ENCODE measurements around a stretch of chr17.

DNA sequence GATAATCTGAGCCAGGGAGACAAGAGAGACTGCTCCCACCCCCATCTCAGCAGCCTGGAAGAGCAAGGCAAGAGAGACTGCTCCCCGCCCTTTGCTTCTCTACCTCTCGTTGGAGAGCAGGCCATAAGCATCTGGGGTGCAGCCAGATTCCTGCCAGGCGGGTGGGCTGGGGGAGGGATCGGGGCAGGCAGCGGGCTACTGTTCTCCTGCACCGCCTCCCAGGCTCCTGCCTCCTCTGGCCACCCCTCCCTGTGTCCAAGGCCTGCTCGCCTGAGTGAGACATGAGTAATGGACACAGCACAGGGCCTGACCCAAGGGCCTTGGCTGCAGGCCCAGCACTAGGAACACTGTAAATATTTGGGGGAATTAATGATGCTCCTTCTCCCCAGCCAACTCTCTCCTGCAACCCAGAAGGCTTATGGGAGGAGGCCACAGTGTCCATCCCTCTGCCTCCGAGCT, 18.2 kb upstream of the ITGA3 start:
- PRO-cap, result no peak
- RAMPAGE, long total RNA, 4 experiments, result no peak in any of the 4 experiments

DNA sequence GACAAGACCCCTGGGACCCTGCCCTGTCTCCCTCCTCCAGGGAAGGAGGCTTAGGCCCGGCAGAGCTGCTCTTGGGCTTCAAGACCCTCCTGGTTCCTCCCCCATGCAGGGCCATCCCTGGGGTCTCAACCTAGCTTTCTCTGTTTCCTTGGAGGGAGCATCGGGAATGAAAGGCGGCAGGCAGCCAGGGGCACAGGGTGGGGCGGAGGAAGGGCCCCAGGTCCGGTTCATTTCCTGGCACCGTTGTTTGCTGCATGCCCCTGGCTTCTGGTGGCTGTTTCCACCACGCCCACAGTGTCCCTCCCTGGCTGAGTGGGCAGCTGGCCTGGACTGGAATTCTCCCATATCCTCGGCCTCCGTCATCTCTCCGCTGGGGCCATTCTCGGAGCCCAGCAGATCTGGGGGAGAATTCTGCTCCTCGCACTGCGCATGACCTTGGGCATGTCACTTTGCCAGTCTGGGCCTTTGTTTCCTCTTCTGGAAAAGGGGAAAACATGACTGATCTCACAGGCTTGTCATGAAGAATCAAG, 12.2 kb upstream of the ITGA3 start:
- PRO-cap, result no peak
- RAMPAGE, long total RNA, 4 experiments, result no peak in any of the 4 experiments

- PRO-cap, result no peak
- RAMPAGE, long total RNA, 4 experiments, result no peak in any of the 4 experiments
Observed at GRCh38 chr17:50059329-50059774, 3.4 kb downstream of the ITGA3 start.

- PRO-cap, result no peak
- RAMPAGE, long total RNA, 4 experiments, result no peak in any of the 4 experiments
Observed at GRCh38 chr17:50060798-50061582, 5.1 kb downstream of the ITGA3 start.

DNA sequence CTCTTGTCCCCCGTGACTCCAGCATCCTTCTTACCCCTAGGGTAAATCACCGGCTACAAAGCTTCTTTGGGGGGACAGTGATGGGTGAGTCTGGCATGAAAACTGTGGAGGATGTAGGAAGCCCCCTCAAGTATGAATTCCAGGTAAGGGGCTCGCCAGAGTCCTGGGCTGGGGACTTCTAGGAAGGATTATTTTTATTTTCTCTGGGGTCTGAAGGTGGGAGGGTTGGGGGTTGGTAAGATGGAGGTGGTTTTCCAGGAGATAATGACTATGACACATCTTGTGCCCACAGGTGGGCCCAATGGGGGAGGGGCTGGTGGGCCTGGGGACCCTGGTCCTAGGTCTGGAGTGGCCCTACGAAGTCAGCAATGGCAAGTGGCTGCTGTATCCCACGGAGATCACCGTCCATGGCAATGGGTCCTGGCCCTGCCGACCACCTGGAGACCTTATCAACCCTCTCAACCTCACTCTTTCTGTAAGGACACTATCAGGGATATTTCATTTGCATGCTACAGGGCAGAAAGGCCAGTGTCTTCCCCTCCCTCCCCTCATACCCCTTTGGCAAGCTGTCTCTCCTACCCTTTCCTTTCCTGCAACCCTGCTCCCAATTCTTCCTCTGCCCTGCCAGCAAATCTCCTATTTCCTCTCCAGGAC, 16.2 kb upstream of the PDK2 start:
- PRO-cap, result no peak
- RAMPAGE, long total RNA, 4 experiments, result no peak in any of the 4 experiments

GRCh38 chr17:50079945-50080460, 15.1 kb upstream of the PDK2 start:
- PRO-cap, result no peak
- RAMPAGE, long total RNA, 4 experiments, result no peak in any of the 4 experiments

GRCh38 chr17:50139264-50139698, 9.3 kb upstream of the SAMD14 start:
- PRO-cap, result no peak
- RAMPAGE, long total RNA, 4 experiments, result start-site peak on the minus strand in 1 of 4 experiments, at chr17:50139434-50139495 at its widest, 19 reads per replicate

GRCh38 chr17:50149710-50150650, 497 bp downstream of the PPP1R9B start:
- PRO-cap, result bidirectional peak, plus-strand start at chr17:50150083, minus-strand start at chr17:50150023
- RAMPAGE, long total RNA, 4 experiments, result no peak in any of the 4 experiments

DNA sequence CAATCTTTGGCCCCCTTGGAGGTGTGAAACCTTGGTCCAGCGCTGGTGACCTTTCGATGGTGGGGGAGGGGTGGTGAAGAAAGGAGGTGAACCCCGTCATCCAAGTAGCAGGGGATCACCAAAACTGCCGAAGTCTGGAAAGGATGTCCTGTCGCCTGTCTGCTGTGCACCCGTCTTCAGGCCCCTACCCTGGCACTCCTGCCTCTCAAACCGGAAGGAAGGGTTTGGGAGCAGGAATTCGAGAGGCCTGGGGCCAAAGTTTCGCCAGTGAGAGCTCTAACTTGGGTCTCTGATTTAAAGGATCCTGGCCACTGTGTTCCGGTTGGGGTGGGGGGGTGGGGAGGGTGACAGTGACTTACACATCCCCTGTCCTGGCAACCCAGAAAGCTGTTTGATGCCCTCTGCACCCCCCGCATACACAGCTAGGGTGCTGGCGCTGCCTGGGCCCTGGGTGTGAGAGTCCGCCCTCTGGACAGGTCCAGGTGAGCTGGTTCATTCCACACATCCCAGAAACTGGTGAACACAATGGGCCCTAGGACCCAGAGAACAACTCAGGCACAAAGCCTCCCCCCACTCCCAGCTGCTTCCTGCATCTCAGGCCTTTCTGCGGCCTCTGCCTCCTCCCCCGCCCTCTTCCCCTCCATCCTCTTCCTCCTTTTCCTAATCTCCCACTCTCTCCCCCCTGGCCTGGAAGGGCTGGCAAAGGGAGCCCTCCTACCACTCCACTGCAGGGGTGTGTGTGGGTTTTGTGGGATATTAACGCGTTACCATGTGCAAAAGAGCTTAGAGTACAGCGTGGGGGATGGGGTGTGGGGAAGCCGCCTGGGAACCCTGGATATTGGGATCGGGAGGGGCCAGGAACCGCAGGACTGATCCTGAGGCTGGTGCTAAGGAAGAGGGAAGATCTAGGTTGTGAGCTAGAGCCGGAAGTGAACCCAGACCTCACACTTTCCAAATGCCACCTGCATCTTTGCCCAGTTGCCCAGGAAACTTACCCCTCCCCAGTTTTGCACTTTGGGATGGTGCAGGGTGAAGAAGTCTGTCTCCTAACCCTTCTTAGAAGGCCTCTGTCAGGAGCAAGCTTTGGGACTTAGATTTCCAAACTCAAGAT, 1.5 kb upstream of the PPP1R9B start:
- PRO-cap, result unidirectional peak, minus-strand start at position 178 of the sequence
- RAMPAGE, long total RNA, 4 experiments, result no peak in any of the 4 experiments

DNA sequence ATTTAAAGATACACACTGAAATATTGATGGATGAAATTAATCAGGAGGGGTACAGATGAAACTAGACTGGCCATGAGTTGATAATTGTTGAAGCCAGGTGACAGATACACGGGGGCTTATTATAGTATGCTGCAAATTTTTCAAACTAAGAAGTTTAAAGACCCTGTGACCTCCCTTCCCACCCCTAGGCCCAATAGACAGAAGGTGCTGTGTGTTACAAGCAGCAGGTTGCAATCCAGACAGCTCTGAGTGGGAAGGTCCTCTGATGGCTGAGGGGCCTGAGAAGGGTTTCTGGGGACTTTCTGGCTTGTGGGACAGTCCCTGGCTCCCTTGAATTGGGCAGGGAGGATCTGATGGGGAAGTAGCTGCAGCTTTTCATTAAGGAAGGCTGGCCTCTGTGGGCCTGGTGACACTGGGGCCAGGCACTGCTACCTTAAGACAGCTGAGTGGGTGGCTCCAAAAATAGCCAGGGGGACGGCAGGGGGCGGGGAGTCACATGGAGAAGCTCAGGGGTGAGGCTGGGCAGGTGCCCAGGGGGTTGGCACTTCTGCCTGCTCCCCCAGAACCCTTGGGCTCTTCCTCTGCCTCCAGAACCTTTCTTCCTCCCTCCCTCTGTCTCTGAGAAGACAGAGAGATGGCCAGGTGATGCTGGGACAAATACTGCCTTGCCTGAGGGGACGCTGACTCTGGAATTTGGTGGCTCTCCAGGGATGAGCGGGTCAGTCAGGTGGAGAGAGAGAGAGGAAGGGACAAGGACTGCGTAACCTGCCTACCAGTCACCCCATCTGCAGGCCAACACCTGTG, 2.0 kb upstream of the SGCA start:
- PRO-cap, result no peak
- RAMPAGE, long total RNA, 4 experiments, result no peak in any of the 4 experiments

DNA sequence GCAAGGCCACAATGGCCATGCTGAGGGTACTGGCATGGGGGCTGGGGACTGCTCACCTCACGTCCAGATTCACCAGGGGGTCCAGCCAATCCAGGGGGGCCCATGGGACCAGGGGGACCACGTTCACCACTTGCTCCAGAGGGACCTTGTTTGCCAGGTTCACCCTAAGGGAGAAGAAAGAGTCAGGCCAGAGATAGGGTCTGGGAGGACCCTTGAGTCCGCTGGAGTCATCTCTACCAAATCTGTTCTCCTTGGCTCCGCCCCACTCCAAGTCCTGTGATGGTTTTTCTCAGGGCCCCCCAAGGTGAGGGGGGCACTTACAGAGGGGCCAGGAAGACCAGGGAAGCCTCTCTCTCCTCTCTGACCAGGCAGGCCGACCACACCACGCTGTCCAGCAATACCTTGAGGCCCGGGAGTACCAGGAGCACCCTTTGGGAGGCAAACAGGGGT, 12.6 kb downstream of the COL1A1 start:
- PRO-cap, result no peak
- RAMPAGE, long total RNA, 4 experiments, result no peak in any of the 4 experiments

DNA sequence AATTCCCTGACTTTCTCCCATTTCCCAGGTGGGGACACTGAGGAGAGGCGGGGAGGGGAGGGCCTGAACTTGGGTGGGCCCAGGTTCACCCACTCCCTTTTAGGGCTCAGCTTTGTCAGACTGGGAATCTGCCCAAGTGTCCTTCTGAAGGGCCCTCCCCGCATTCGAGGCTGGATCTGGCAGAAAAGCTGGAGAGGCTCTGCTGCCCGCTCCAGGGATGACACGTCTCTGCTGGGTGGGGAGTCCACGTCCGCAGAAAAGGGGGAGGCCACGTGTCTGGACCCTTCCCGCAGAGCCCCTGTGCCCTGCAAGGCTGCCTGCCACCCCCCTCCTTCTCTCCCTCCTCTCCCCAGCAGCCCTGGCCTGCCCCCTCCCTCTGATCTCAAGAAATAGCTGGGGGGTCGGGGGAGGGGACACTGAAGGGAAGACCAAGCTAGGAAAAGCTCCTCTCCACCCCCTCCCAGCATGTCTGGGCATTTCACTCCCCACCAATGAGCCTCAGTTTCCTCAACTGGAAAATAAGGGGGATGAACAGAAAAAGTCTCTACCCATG, 9.4 kb upstream of the COL1A1 start:
- PRO-cap, result unidirectional peak, minus-strand start at position 230 of the sequence
- RAMPAGE, long total RNA, 4 experiments, result no peak in any of the 4 experiments

DNA sequence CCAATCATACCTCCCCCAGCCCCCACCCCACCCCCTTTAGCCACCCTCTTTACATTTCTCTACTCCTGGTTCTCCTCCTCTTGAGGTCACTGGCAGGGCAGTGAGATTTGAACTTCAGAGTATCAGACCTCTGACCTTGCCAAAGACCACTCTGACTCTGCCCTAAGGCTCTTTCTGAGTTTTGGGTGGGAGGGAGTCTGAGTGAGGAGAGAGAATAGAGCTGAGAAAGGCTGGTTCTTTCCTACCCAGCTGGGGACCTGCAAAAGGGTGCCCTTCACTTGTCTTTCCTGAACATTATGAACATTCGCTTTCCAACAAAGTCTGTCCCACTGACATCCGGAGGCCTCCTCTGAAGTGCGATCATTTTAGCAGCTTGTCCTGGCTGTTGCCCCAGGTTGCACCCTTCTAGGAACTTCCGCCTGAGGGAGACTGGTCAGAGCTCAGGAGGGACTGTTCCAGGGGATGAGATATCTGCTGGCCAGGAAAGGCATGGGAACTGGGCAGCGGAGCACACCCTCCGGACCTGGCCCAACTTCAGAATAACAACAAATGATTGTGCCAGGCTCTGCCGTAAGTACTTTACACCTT, 10.2 kb upstream of the COL1A1 start:
- PRO-cap, result no peak
- RAMPAGE, long total RNA, 4 experiments, result no peak in any of the 4 experiments

- PRO-cap, result no peak
- RAMPAGE, long total RNA, 4 experiments, result no peak in any of the 4 experiments
Observed at GRCh38 chr17:50220157-50220634, 18.8 kb upstream of the COL1A1 start.

DNA sequence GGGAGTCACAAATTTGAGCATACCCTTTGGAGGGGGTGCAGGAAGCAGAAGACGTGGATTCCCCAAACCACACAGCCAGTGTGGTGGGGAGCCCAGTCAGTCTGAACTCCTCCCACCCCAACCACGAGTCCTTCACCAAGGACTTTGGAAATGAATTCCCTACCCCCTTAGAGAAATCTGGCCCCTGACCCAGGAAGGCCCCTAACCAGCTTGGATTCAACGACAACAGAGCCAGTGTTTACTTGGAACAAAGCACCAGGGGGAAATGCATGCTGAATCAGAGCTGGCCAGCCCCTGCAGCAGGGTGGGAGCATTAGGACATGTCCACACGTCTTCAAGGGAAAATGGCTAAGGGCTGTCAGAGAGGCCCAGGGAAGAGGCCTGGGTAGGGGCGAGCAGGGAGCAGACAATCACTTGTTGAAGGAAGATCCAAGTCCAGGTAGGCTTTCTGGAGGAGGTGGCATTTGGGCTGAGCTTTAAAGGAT, 5.4 kb upstream of the TMEM92 start:
- PRO-cap, result unidirectional peak, plus-strand start at position 361 of the sequence
- RAMPAGE, long total RNA, 4 experiments, result no peak in any of the 4 experiments

GRCh38 chr17:50363672-50364369, 9.2 kb downstream of the MRPL27 start:
- PRO-cap, result no peak
- RAMPAGE, long total RNA, 4 experiments, result no peak in any of the 4 experiments

DNA sequence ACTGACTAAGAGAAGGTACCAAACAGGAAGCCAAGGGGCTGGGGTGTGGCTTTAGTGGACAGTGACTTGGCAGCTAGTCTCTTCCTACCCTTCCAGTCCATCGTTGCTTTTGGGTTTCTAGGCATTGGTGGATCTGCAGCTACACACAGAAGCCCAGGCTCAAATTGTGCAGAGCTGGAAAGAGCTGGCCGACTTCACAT, 6.2 kb downstream of the EME1 start:
- PRO-cap, result no peak
- RAMPAGE, long total RNA, 4 experiments, result no peak in any of the 4 experiments

- PRO-cap, result no peak
- RAMPAGE, long total RNA, 4 experiments, result no peak in any of the 4 experiments
Observed at GRCh38 chr17:50452688-50453236, 15.9 kb downstream of the CHAD start.

DNA sequence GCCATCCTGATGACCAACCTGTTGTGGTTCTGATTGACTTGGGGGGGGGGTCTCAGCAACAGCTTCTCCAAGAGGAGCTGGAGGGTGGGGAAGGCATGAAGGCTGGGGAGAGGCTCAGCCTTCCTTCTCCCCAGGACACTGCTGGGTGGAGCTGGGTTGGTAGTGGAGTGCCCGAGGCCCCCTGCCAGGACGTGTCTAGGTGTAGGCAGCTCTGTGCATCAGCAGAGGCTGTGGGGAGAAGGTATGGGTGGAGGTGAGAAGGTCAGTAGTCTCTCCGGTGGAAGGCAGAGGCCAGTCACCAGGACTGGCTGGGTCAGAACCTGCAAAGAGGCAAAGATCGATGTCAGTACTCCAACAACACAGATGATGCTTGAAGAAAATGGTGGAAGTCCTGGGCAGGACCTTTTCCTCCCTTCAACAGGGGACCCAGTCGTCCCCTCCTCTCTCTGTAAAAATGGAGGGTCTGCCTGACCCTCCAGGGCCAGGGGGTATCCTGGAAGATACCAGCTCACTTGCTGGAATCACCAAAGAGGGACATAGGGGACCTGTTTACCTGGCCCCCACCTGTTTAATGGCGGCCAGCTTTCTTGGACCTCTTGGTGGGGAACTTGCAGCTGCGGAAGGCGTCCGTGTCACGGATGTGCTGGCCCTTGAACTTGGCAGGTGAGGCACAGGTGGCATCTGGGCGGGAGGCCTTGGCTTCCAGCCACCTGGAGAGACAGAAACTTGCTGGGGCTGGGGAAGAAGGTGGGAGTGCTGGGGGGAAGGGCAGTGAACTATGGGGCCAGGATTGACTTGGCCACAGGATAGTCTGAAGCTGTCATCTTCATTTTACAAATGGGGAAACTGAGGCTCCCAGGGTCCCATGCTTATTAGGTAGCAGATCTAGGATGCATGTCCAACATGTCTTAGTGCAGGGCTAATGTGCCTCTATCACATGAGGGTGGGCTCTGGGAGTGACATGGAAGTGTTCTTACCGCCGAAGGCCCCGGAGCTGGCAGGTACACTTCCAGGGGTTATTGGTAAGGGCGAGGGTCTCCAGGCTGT, 3.6 kb downstream of the CHAD start:
- PRO-cap, result no peak
- RAMPAGE, long total RNA, 4 experiments, result no peak in any of the 4 experiments

DNA sequence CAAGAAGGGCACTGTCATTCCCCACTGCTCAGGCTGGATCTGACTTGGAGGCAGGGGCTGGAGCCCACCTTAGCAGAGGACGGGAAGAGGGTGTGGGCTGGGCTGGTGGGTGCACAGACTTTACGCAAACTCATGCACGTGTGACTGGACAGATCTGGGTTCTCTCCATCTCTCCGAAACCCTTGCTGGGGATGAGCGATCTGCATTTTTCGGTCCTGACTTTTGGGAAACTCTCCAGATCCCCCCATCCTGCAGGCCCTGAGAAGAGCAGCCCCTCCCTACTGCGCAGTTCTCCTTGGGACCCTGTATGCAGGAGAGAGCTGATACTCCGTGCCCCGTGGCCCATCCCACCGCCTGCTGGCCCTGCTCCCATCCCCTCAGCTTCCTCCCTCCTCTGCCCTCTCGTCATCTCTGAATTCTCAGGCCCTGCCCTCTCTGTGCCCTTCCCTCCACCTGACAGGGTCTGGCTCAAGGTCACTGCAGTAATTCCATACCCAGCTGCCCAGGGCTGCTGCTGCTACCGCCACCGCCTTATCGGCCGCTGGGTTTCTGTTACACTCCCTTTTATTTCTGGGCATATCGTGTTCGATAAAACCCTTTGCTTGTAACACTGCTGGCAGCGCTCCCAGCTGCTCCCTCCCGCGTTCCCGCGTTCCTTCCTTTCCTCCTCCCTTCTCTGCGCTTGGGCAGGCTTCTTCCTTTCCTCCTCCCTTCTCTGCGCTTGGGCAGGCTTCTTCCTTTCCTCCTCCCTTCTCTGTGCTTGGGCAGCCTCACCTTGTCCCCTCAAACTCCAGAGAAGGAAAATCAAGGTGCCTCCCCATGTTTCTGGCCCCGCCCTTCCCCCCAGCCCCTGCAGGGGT, 1.1 kb downstream of the EPN3 start:
- PRO-cap, result no peak
- RAMPAGE, long total RNA, 4 experiments, result no peak in any of the 4 experiments